HTR-8/SVneo (cell line): Measurements from ENCODE around the genes TM6SF1, GOLGA6L4 and ZSCAN2.

DNA sequence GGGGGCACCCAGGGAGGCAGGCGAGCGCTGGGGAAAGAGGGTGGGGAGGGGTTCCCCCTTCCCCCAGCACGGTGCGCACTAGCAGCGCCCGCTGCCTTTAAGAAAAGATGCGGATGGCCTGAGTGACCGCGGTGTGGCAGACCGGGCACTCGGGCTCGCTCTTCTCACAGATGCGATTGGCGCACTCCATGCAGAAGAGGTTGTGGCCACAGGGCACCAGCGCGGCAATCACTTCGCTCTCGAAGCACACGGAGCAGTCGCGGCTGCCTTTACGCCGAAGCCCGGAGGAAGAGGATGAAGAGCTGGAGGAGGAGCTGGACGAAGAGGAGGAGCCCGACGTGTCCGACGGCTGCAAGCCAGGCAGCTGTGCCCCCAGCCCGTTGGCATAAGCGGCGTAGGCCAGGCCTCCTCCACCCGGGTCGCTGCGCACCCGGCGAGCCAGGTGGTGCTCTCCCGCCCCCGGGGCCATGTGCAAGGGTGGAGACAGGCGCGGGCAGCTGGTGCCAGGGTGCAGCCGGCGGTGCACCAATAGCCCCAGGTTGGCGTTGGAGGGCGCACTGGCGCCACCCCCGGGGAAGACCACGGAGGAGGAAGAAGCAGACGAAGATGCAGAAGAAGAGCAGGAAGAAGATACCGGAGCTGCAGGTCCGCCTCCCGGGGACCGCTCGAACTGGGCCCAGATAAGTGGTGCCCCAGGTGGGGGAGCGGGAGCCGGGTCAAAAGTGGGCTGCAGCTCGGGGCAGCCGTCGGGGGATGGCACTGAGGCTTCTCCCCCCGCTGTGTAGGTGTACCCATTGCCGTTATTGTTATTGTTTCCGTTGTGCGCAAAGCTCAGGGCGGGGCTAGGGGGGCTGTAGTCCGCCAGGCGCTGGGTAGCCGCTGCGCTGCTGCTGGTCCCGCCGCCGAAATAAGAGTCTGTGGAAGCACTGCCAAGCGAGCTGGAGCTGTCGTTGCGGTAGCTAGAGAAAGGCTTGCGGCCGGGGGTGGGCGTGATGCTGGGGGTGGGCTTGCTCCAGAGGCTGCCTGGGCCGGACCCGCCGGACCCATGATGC is 2.4 kb downstream of the MEX3B start:
- RRBS = 82% methylated on average over 25 of the region's 80 CpGs

GRCh38 chr15:82332866-82333699 is 16.2 kb downstream of the GOLGA6L10 start:
- RRBS = no CpG with 5 or more reads among the region's 14 CpGs

GRCh38 chr15:82476500-82477036 is 47.0 kb downstream of the GOLGA6L9 start:
- RRBS = no CpG with 5 or more reads among the region's 9 CpGs

GRCh38 chr15:82537129-82537648 is 3.1 kb downstream of the RPS17 start:
- RRBS = no CpG with 5 or more reads among the region's 4 CpGs

DNA sequence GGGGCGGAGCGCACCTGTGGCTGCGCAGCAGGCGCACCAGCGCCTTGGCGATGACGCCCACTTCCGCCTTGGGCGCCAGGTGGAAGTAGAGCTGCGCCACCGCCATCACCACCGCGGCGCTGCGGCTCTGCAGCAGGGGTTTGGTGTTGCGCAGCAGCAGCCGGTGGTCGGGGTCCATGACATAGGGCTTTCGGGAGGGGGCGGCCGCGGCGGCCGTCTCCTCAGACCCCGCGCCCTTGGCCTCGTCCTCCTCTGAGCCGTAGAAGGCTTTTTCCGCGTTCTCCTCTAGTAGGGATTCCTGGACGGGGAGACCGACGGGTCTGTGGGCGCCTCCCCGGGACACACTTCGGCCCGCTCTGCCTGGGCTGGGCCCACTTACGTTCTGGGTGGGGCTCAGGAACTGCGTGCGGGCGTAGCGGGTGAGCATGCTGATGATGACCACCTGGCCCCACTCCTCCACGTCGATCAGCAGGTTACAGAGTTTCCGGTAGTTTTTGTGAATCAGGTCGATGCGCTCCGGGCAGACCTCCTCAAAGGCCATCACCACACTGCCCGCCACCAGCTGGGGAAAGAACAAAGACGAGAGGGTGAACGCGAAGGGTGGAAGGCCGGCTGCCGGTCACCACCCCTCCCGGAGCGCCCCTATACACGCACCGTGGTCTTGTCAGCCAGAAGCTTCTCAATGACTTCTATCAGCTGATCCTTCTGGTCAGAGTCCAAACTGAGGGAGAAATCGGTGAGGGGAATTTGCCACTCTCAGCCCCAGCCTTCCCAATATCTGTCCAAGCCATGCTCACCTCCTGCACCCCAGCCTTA is 29.0 kb downstream of the AP3B2 start:
- RRBS = 53% methylated on average over 5 of the region's 59 CpGs

GRCh38 chr15:82803849-82804843 is 1.7 kb downstream of the FSD2 start:
- RRBS = no CpG with 5 or more reads among the region's 3 CpGs

- RRBS = no CpG with 5 or more reads among the region's 7 CpGs
Observed at GRCh38 chr15:82852055-82852356, 42.6 kb downstream of the WHAMM start.

DNA sequence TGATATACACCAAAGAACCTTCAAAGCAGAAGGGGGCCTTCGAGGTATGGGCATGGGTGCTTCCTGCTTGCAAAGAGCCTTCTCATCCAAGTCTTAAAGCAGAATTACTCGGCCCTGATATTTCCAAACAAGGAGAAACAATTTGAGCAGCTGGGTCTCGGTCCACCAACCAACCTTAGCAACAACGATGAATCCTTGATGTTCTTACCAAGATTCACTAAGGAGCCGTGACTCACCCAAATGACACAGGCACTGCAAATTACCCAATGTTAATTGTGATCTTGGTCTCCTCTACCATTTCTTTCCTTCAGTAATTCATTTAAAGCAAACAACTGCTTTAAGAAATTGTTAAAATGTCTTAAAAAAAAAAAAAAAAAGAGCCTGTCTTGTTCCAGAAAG is 7.7 kb downstream of the HOMER2 start:
- RRBS = no CpG with 5 or more reads among the region's 5 CpGs

DNA sequence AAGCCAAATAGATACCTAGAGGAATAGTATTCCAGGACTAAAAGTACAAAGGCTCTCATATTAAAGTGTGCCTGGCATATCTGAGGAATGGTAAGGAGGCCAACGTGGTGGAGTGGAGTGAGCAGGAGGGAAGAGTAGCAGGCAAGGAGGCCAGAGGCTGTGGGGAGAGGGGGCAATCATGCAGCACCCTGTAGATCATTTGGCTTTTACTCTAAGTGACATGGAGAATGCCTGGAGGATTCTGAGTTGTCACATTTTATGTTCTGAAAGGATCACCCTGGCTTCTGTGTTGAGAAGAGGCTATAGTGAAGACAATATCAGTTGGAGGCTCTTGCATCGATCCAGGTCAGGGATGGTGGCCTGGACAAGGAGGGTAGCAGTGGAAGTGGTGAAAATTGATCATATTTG is 23.8 kb downstream of the BTBD1 start:
- RRBS = no CpG with 5 or more reads among the region's 2 CpGs

GRCh38 chr15:83061509-83062100 is 5.4 kb downstream of the BTBD1 start:
- RRBS = no CpG with 5 or more reads among the region's 4 CpGs

DNA sequence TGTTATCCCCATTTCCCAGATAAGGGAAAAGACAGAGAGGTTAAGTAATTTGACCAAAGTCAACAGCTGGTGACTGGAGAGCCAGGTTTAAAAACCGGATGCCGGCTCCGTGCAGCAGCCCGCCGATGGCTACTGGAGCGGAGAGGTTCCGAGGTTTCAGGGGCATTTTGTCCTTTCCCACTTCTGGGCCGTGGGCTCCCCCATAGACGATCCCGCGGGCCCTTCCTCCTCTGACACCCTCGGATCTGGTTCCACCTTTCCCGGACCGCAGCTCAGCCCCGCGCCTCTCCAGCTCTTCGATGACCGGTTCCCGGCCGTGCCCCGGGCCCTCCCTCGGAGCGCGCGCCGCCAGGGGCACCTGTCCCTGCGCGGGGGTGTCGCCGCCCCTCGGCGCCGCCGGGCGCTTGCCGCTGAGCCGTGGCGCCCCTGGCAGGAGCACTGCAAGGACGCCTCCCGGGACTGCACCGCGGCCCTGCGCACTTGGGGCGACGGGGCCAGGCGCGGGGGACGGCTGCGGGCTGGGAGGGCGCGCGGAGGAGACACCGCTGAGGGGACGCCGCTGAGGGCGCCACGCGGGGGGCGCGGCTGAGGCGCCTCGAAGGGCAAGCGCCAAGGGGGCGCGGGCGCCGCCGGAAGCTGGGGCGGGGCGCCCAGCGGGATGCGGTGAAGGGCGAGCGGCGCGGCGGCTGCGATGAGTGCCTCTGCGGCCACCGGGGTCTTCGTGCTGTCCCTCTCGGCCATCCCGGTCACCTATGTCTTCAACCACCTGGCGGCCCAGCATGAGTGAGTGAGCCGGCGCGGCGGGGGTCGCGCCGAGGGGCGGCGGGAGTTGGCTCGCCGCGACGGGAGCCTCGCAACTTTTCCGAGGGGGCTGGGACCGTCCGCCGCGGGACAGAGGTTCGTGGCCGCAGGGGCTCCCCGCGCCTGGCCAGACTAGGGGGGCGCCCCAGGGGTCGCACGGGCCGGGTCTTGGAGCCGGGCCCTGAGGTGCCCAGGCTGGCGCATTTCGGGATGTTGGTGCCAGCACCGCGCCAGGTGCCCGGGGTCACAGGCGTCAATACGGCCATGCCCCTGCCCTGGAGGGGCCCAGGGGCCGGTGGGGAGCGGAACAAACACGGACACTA is at the start of gene TM6SF1:
Gene TM6SF1 (plus strand): TSS at position 656 of the 1,124 bp plus-strand sequence.
- RRBS = 24% methylated on average over 48 of the region's 122 CpGs

GRCh38 chr15:83654363-83655319 is 718 bp downstream of the ADAMTSL3 start:
- RRBS = 74% methylated on average over 8 of the region's 69 CpGs

DNA sequence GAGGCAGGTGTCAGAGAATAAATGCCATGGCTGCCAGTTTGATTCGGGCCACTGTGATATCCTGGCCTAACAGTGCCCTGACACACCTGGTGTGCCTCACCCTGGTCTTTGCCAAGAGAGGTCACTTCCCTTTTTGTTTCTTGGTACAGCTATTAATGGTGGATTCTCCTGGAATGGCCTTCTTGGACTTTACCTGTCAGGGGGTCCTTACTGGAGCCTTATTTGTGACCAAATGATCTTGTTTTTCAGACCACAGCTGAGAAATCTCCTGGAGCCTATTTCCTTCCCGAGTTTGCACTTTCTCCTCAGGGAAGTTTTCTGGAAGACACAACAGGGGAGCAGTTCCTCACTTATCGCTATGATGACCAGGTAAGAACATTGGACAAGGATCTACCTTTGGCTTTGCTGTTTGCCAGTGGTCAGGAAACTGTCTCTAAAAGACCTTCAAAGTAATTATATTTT is 50.2 kb downstream of the ADAMTSL3 start:
- RRBS = no CpG with 5 or more reads among the region's 3 CpGs

DNA sequence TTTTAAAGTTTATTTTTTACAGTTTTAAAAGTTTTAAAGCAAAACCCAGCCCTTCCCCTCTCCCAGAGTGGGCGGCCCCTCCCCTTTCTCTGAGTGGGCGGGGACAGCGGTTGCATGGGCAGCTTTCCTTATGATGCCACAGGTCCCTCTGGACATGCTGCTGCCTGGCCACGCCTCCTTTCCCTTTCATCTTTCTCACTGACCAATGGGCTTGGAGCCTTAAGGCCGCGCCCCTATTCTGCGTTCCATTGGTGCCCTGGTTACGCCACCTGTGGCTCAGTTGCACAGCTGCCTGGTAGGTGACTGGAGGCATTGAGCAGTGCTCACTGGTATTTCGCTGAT is at the start of gene GOLGA6L4:
Gene GOLGA6L4 (plus strand): TSS at position 279 of the 342 bp plus-strand sequence.
- RRBS = no CpG with 5 or more reads among the region's 9 CpGs

DNA sequence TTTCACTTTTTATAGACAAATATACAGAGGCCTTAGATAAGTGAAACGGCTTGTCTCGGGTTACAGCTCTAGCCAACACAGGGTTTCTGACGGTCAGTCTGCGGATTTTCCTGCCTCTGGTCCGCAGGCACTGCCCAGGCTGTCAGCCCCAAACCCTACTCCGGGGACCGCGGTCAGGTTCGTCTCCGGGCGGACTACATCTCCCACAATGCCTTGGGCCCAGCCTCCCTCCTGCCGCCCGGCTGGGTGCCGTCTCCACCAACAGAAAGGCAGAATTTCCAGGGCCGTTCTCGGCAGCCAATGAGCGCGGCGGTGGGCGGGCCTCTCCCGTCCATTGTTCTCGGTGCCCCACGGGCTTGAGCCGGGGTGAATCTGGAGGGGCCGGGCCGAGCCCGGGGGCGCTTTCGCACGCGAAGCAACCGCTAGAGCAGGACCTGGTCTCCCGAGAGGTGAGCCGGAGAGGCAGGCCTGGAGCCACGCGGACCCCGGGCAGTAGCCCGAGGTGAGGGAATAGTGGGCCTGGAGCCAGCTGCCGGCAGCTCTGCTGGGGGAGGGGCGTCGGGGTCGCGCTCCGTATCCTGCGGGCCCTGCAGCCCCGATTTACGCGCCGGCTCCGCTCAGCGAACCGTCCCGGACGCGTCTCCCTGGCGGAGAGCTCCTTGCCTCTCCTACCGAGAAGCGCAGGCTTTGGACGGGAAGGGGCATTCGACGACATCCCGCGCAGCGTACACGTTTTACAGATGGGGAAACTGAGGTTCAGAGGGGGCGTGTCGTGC is at the start of gene ZSCAN2:
Gene ZSCAN2 (plus strand): TSS at position 323 of the 776 bp plus-strand sequence.
- RRBS = 1% methylated on average over 29 of the region's 67 CpGs

DNA sequence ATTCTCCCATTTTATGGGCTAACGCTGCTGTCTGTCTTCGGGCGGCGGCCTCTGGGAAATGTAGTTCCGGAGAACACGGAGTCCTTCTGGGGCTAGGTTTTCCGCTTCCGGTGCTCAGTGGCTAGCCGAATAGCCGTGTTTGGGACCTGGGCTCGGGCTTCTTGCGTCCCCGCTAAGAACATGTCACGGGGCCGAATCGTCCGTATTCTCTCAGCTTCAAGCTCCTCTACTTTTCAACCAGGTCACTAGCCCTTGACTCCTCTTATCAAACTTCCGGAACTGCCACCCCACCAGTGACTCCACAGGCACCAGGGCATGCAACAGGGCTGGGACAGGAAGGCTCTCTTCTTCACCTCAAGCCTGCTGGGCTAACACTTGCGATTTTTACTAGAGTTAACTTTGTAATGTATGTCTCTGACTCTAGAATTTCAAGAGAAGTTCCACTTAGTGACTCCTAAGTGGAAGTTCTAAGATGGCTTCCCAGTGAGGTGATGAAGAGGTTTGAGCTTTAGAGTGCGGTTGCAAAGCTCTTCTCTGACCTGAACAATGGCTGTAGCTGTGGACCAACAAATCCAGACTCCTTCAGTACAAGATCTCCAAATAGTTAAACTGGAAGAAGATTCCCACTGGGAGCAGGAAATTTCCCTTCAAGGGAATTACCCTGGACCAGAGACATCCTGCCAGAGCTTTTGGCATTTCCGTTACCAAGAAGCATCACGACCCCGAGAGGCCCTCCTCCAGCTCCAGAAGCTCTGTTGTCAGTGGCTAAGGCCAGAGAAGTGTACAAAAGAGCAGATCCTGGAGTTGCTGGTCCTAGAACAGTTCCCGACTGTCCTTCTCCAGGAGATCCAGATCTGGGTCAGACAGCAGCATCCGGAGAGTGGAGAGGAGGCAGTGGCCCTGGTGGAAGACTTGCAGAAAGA is 22.5 kb downstream of the WDR73 start:
- RRBS = no CpG with 5 or more reads among the region's 25 CpGs

DNA sequence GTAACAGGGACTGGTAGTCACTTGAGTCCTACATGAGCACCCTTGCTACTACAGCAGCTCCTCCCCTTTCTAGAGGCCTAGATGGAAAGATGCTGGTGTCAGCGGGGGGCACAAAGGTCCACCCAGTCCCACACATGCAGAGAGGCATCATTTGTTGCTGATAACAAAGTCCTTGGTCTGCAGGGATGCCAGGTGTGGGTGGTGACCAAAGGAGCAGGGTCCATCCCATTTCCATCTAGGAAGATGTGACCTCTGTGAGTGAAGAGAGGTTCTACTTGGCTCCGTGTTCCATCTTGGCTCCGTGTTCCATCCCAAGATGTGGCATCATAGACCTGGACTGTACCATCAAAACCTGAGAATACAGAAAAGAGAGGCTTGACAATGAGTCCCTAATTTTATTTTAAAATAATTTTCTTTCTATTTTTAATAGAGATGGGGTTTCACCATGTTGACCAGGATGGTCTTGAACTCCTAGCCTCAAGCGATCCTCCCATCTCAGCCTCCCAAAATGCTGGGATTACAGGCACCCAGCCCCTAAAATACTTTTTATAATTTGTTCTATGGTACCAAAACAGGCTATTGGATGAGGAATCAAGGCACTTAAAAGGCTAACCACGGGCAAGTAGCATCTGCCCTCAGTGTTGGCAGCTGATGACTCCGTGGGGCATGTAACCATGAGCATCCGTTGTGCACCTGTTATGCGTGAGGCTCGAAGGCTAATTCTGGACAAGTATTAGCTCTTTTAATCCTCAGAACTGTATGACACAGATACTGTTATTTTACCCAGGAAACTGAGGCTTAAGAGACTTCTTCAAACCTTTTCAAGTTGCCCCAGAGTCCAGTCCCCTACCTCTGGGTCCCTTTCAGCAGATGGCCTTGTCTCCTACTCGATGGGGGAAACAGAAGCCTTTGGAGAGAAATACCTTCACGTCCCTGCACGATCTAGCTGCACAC is 10.4 kb downstream of the WDR73 start:
- RRBS = no CpG with 5 or more reads among the region's 12 CpGs

- RRBS = no CpG with 5 or more reads among the region's 12 CpGs
Observed at GRCh38 chr15:84749155-84749954, 963 bp downstream of the ZNF592 start.

DNA sequence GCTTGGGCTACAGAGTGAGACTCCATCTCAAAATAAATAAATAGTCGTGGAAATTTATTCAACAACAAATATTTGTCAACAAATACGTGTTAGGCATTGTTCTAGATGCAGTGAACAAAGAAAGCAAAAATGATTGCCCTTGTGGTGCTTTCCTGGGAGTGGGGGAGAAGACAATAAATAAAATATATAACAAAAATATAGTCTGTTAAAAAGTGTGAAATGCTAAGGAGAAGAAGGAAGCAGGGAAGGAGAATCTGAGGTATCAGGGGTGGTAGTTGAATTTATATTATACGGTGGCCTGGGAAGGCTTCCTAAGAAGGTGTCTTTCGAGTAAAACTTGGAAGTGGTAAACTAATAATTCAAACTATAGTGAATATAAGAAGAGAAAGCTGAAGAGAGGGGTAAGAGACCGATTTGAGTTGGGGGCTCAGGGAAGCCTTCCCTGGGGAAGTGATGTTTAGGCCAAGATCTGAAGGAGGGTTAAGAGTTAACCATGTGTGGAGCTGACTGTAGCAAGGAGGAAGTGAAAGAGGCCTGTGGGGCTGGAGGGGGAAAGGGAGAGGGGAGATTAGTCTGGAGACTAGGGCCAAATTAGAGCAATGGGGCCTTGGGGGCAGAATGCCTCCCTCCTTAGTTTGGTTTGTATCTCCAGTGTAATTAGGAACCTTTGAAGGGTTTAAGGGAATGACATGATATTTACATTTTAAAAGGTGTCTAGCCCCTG is 2.0 kb downstream of the ZNF592 start:
- RRBS = no CpG with 5 or more reads among the region's 5 CpGs

GRCh38 chr15:84766269-84766751 is 17.9 kb downstream of the ZNF592 start:
- RRBS = no CpG with 5 or more reads among the region's 3 CpGs